ENCODE data around the genes GEMIN7 and GPR4.

GRCh38 chr19:45075483-45075984, 744 bp downstream of the ZNF296 start:
- RRBS: no CpG with 5 or more reads among the region's 22 CpGs

GRCh38 chr19:45078732-45079577, at the start of gene GEMIN7:
Gene GEMIN7, plus strand, starts transcription at chr19:45079260.
- RRBS: under 1% methylated on average over 30 of the region's 53 CpGs

GRCh38 chr19:45101657-45102376, 8.8 kb downstream of the PPP1R37 start:
- RRBS: no CpG with 5 or more reads among the region's 15 CpGs

DNA sequence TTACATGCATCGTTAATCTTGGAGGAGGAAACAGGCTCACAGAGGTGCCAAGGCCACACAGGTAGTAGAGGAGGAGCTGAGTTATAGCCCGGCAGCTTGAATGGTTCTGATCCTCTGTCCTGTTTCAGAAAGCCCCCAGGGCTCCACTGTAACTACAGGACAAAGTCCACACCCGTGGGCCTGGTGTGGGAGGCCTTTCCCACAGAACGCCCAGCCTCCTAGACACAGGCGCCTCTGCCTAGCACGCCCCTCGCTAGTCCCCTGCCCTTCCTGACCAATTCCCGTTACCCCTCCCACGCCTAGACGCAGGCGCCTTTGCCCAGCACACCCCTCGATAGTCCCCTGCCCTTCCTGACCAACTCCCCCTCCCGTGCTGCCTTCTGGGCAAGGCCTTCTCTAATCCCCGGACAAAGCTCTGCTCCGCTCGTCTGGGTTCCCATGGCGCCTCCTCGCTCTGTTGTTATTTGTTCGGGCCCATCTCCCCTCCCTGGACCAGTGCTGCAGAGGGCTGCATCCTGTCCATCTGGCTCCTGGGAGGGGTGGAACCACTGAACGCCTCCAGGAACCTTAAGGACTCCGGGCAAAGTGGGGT, 10.9 kb downstream of the PPP1R37 start:
- RRBS: no CpG with 5 or more reads among the region's 21 CpGs

DNA sequence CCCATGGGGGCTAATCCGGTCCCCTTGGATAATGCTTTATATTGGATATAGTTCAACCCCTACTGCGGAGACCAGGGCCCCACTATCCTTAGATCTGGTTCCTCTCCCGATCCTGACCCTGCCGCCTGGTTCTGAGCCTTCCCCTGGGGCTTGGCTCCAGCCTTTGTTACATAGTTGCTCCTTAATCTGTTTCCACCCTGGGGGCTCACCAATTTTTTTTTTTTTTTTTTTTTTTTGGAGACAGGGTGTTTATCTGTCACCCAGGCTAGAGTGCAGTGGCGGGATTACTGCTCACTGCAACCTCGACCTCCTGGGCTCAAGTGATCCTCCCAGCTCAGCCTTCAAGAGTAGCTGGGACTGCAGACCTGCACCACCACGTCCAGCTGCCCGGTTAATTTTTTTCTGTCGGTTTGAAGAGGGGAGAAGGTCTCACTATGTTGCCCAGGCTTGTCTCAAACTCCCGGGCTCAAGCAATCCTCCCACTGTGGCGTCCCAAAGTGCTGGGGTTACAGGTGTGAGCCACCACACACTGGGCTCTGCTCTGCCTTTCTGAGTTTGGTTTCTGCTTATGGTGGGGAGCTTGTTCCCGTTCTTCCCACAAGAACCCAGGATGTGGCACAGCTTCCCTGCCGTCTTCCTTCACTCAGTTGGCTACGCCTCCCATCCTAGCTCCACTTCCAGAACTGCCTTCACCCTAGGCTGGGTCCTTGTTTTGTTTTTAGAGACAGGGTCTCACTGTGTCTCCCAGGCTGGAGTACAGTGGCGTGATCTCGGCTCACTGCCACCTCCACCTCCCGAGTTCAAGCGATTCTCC, 1.6 kb downstream of the BLOC1S3 start:
- RRBS: 71% methylated on average over 2 of the region's 18 CpGs

GRCh38 chr19:45258885-45259279, 7.8 kb downstream of the MARK4 start:
- RRBS: no CpG with 5 or more reads among the region's 19 CpGs

- RRBS: no CpG with 5 or more reads among the region's 12 CpGs
Measured at GRCh38 chr19:45321566-45322143, 1.0 kb downstream of the CKM start.

GRCh38 chr19:45406832-45407588, 566 bp downstream of the POLR1G start:
- RRBS: no CpG with 5 or more reads among the region's 26 CpGs

DNA sequence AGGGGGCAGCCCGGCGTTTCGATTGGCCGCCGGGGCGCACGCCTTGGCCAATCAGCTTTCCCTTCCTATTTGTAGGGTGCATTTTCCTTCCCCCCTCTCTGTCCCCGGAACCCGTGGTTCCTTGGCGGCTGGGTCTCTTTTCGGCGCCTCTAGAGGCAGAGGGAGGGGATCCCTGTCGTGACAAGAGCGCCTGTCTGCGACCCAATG, 1.5 kb downstream of the FOSB start:
- RRBS: 2% methylated on average over 4 of the region's 15 CpGs

- RRBS: no CpG with 5 or more reads among the region's 12 CpGs
Measured at GRCh38 chr19:45475475-45476637, 8.1 kb downstream of the FOSB start.

DNA sequence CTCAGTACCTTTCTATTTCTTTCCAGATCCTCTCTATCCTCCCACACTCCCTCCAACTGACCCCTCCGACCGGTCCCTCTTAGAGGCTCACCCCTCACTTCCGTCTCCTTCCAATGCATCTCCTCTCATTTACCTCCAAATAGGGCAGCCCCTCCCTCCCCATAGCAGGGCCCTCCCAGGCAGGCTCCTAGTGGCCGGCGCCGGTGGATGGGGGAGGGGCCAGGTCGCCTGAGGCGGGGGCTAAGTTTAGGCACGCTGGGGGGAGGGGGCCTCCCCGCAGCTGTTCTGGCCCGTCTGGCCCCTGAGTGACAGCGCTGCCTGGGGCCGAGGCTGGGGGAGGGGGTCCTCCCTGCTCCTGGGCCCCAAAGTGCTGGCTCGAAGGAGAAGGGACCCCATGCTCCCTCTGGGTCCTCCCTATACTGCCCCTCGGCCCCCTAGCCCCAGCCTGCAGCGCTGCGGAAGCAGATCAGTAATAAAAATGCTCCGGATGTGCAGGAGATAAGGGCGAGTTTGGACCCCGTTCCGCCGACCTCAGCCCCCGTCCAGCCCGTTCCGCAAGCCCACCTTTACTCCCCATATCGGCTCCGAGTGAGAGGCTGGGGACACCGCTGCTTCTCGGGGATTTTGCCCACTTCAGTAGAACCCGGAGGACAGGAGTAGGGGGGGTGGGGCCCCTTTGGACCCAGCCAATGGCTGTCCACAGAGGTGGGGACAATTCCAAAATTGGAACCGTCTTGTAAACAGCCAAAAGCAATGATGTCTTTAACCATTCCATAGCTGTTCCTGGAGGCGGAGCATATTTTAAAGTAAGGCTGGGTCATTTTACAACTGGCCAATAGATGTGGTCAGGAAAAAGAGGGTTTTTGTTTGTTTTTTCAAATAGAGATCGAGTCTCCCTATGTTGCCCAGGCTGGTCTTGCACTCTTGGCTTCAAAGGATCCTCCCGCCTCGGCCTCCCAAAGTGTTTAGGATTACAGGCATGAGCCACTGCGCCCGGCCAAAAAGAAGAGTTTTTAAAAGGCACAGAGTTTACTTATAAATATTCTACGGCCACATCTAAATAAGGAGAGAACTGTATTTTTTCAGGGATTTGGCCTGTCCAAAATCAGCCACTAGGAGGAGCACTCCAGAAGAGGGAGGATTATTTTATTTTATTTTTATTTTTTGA, 3.9 kb downstream of the RTN2 start:
- RRBS: no CpG with 5 or more reads among the region's 38 CpGs

GRCh38 chr19:45509197-45509706, 2.0 kb downstream of the VASP start:
- RRBS: 1% methylated on average over 11 of the region's 19 CpGs

GRCh38 chr19:45521116-45521589, 13.9 kb downstream of the VASP start:
- RRBS: no CpG with 5 or more reads among the region's 8 CpGs

DNA sequence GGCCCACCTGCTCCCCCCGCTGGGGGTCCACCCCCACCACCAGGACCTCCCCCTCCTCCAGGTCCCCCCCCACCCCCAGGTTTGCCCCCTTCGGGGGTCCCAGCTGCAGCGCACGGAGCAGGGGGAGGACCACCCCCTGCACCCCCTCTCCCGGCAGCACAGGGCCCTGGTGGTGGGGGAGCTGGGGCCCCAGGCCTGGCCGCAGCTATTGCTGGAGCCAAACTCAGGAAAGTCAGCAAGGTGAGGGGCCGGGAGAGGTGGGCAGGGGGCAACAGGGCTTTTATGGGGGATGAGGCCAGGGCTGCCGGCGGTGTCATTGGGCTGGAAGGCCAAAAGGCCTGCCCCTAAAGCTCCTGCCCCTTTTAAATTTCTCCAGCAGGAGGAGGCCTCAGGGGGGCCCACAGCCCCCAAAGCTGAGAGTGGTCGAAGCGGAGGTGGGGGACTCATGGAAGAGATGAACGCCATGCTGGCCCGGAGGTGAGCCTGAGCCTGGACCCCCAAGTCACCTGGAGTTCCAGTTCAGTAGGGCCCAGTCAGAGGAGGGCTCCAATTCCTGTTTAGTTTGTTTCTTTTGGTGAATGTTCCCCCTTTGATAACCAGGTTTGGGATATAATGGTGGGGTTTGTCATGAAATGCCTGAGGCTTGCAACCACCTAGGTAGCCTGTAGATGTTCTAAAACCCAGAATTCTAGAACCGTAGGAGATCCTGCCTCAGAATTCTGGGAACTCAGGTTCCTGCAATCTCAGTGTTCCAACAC, 15.2 kb downstream of the VASP start:
- RRBS: 92% methylated on average over 3 of the region's 14 CpGs

GRCh38 chr19:45601993-45602512, at the start of gene GPR4:
Gene GPR4, minus strand, starts transcription at chr19:45602212.
- RRBS: 27% methylated on average over 20 of the region's 41 CpGs

GRCh38 chr19:45645202-45645905, 6.2 kb upstream of the EML2 start:
- RRBS: 52% methylated on average over 16 of the region's 45 CpGs

DNA sequence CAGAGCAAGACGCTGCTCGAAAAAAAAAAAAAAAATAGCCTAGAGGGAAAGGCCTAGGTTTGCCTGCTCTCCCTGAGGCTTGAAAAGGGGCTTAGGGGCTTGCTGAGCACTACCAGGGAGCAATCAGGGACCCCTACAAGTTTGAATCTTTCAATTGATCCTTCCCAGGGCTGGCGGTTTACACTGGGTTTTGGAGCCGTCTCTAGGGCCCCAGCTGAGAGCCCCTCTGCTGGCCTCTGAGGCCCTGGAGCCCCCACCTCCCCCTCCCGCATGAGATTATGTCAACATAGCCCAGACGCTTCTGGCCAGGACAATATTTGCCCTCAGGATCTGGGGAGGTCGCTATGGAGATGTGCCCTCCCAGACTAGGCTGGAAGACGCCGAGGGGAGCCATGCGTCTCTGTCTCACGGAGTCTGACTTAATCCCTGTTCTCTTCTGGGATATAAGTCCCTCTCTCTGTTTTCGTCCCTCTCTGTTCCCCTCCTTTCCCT, 10.2 kb upstream of the GIPR start:
- RRBS: no CpG with 5 or more reads among the region's 12 CpGs

DNA sequence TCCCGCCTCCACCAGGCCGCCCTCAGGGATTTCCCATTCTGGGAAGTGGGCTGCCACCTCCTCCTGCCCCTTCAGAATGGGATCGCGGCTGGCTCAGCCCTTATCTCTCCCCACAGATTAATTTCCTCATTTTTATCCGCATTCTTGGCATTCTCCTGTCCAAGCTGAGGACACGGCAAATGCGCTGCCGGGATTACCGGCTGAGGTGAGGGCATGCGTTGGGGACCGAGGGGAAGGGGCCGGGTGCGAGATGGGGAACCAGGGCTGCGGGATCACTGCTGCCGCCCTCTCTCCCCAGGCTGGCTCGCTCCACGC, 9.7 kb downstream of the GIPR start:
- RRBS: 92% methylated on average over 4 of the region's 17 CpGs

- RRBS: no CpG with 5 or more reads among the region's 16 CpGs
Measured at GRCh38 chr19:45764650-45765311, 4.3 kb downstream of the SIX5 start.

DNA sequence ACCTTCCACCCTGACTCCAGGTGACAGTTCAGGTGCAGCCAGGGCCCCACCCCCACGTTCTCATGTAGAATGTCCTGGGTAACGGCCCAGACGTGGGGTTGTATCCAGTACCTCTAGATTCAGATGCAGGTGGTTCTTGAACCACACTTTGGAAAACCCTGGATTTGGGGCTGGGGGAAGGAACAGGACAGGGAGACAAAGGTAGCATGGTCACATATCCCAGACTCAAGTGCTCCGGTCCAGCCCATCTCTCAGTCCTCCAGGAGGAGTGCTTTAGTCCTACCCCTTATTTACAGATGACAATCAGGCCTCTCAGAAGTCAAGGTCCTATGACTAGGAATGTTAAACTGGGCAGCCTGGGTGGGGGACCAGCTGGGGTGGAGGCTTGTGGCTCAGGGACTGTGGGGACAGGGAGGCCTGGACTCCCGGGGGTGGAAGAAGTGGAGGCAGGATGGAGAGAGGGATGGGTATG, 2.0 kb downstream of the DMPK start:
- RRBS: 20% methylated on average over 1 of the region's 5 CpGs

All from PFSK-1 (cell line).